ENCODE measurements around a stretch of chr12.

DNA sequence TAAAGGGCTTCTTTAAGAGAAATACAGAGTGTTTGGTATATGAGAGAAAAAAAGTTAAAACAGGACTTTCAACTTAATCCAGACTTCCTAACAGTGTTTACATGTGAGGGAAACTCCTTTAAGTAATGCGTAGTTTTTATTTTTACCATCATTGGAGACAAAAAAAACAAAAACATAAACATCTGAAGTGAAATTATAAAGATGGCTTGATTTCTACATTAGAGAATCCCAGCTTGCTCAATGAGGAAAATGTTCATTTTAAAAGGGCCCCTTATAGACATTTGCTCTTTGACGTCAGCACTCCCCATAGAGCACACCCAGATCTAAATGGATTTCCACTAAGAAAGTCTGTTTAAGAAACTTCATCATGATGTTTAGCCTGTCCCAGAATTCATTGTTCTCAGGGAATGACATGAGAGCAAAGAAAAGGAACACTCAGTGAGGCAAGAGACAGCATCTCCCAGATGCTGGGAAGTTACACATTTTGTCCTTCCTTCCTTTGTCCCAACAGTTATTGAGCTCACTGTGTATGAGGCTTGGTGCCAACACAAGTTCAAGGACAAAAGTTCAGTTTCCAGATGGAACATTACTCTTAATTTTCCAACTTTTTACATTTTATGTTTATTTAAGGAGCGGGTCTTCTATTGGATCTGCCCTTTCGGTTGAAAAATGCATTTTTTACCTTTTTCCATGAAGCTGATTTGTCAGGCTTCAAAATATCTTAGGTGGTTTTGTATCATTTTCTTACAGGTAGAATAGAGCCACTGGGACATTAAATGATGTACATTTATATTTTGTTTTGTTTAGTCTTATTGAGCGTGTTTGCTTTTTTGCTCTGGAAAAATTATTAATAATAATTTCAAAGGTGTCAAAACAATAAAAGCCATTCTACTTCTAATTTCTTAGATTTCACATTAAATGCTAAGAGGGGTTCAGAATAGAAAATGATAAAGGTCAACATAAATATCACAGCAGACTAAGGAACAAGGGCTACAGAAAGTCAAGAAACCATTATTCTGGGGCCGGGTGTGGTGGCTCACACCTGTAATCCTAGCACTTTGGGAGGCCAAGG, 57.7 kb downstream of the NAP1L1 start:
- PRO-cap, result no peak
- RAMPAGE, long total RNA, result no peak

DNA sequence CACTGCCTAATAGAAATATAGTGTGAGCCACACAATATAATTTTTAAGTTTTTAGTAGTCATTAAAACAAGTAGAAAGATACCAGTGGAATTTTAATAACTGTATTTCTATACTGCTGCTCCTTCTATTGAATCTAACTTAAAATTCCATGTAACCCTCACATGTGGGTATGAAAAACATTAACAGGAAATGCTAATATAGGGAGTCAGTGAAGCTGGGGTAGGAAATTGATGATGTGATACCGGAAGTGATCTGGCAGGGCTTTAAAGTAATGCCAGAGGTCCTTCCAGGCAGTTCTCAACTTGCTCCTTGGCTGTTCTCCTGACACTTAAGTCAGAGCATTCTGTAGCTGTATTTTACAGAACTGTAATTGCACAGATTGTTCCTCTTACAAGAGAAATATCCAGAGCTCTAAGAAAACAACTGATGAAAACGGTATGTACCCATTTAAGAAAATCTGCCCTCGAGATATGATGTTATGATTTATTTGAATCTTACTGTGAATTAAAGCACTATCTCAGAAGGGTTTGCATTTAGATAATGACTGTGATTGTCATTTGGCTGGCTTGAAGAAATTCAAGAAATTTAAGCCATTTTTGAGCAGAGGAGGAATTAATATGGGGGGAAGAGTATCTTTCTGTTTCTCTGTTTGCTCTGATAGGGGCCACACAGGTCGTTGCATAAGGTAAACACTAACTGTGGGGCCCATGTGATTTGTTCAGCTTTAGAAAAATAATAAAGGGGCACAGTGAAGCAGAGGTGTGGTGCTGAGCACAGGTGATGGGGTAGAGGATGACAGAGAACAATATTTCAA, 88.5 kb downstream of the BBS10 start:
- PRO-cap, result no peak
- RAMPAGE, long total RNA, result no peak

DNA sequence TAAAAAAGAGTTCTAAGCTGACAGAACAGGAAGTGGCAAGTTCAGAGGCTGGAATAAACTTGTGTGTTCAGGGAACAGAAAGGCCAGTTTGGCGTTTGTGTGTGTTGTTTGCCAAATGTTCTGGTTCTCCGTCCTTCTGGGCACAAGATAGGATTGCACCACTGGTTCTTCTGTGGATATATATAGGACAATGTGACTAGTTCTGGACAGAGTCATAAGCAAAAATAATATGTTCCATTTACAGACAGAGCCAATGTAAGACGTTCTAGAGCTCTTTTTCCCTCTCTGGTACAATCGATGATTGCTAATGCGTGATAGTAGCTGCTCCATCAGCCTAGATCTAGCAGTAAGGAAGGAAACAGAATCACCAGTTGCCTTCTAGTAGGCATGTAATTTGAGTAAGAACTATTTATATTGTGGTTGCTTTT, 7.4 kb downstream of the BBS10 start:
- PRO-cap, result no peak
- RAMPAGE, long total RNA, result no peak

GRCh38 chr12:76518244-76518940, 41.2 kb downstream of the OSBPL8 start:
- PRO-cap, result no peak
- RAMPAGE, long total RNA, result no peak

GRCh38 chr12:76518941-76519681, 40.5 kb downstream of the OSBPL8 start:
- PRO-cap, result no peak
- RAMPAGE, long total RNA, result start-site peak on the minus strand at chr12:76519239-76519319, 9 reads

GRCh38 chr12:76739040-76739737, 24.7 kb upstream of the ZDHHC17 start:
- PRO-cap, result no peak
- RAMPAGE, long total RNA, result no peak

GRCh38 chr12:76764332-76765376, 739 bp downstream of the ZDHHC17 start:
- PRO-cap, result bidirectional peak, plus-strand start at chr12:76764579, minus-strand start at chr12:76764490; unidirectional peak, minus-strand start at chr12:76764685
- RAMPAGE, long total RNA, result no peak

DNA sequence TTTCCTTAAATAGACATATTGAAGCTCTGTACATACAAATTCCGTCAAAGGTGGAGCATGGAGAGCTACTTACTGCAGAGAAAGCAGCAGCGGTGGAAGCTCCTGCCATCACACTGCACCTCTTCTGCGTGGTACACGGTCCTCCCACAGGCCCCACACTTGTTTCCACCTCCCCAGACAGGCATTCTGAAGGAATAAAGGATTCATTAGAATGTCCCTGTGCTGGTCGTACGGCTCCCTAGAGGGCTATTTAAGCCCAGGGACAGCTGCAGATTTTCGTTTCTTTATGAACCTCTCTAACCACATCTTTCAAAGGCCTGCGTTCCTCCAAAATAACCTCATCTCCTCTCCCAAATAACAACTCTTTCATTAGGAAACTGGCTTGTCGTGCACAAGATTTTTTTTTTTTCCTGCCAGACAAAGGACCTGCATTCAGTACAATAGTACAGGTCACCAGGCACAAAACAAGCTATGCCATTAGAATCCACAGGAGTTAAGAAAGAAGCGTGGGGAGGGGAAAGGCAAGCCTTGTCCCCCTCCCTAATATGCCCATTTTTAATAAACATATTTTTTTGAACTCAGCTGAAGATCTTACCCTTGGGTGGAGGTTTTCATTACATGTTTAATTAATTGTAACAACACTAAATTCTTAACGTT, 12.6 kb downstream of the CSRP2 start:
- PRO-cap, result no peak
- RAMPAGE, long total RNA, result no peak

GRCh38 chr12:78006590-78007305, 176.1 kb downstream of the NAV3 start:
- PRO-cap, result no peak
- RAMPAGE, long total RNA, result no peak

DNA sequence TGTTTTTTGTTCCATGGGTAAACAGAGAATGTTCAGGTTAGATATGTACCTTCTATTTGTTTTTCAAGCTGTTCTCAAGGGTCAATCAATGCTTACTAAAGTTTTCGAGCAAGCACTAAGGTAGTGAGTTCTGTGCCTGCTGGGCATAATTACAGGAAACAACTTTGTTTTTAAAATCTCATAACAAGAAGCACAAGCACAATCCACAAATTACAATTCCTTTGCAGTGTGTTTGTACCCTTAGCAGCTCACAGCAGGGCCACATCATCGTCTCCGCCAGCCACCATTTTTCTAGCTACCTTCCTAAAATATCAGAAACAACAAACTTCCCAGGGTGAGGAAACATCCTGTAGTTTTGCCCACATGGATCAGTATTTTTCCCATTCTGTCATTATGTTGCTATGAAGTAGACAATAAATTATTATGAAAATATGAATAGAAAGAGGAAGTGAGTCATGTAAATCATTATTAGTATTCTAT, 319.2 kb downstream of the SYT1 start:
- PRO-cap, result no peak
- RAMPAGE, long total RNA, result no peak

GRCh38 chr12:79558047-79558513, 132.7 kb downstream of the PAWR start:
- PRO-cap, result no peak
- RAMPAGE, long total RNA, result no peak

- PRO-cap, result no peak
- RAMPAGE, long total RNA, result no peak
These were observed 12.4 kb downstream of the PAWR start for GRCh38 chr12:79678207-79679019.

GRCh38 chr12:80044752-80045215, 54.6 kb upstream of the OTOGL start:
- PRO-cap, result no peak
- RAMPAGE, long total RNA, result no peak

DNA sequence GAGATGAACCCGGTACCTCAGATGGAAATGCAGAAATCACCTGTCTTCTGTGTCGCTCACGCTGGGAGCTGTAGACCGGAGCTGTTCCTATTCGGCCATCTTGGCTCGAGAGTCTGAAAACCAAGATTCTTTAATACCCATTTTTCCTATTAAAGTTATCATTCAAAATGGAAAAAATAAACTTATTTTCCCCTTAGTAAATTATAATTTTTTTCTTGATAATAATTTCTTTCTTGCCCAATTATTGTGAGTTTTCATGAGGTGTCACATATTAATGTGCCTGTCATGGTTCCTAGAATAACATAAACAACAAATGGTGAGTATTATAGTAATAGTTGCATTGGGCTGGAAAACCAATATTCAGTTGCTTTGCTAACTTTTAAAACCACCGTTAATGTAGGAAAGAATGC, 150.7 kb downstream of the OTOGL start:
- PRO-cap, result no peak
- RAMPAGE, long total RNA, result no peak

DNA sequence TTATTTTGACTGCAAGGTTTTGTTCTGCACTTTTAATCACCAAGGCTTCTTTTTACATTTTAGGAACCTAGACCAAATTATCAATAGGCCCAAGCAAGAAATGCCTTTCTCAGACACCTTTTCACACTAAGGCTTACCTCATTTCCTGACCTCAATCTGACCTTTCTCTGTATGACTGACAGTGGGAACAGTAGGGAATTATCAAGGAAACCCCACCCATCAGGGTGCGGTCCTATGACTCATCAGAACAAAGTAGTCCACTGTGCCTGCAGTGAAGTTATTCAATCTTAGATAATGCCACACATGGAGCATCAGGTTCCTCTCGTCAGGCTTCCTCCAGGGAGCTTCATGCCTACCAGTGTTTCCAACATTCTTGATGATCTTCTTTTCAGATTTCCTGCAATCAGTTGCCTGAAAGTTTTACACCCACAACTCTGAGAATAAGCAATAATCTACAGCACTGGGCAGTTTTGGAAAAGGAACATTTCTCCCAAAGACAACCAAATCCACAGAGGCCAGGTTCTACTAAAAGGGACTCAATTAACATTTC, 36.0 kb upstream of the TMTC2 start:
- PRO-cap, result no peak
- RAMPAGE, long total RNA, result no peak

DNA sequence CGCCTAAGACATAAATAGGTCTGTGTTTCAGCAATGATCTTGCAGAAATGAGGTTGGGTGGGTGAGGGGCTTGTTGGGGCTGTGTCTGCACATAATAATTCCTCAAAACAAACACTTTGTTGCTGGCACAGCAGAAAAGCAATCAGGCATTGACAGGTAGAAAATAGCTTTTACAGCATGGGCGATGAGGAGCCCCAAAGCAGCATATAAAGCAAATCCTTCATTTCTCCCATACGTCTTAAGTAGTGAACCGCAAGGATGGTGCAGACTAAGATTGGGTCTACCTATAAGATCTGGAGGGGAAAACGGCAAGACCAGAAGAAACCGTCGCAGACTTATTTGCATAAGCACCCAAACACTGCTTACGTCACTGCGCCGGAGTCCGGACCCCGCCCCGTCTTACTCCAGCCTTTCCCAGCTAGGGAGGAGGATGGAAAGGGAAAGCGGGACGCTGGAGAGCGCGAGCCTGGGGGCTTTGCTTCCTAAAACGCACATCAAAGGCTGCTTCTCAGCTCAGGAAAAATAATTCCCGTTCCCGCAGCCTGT, 1.5 kb downstream of the SLC6A15 start:
- PRO-cap, result bidirectional peak, plus-strand start at position 417 of the sequence, minus-strand start at position 337 of the sequence
- RAMPAGE, long total RNA, result no peak

- PRO-cap, result no peak
- RAMPAGE, long total RNA, result no peak
These were observed 619 bp downstream of the TMTC3 start for GRCh38 chr12:88142615-88143237.

DNA sequence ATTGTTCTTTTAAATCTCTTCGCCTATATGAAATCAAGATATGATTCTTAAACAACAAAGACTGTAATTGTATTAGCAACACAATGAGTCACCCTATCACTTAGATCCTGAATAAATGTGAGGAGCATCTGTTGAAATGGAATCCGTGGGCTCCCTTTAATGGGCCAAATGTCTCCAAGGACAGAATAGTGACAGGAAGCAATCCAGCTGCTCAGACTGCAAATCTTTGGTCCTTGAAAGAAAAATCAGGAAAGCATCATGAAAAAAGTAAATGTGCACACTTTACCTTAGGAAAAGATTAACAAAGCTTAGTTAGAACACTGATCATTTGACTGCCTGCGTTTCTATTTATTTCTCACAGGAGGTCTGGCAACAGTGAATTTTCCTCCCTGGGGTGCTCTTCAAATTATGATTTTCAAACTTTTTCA, 271.1 kb downstream of the DUSP6 start:
- PRO-cap, result no peak
- RAMPAGE, long total RNA, result no peak

DNA sequence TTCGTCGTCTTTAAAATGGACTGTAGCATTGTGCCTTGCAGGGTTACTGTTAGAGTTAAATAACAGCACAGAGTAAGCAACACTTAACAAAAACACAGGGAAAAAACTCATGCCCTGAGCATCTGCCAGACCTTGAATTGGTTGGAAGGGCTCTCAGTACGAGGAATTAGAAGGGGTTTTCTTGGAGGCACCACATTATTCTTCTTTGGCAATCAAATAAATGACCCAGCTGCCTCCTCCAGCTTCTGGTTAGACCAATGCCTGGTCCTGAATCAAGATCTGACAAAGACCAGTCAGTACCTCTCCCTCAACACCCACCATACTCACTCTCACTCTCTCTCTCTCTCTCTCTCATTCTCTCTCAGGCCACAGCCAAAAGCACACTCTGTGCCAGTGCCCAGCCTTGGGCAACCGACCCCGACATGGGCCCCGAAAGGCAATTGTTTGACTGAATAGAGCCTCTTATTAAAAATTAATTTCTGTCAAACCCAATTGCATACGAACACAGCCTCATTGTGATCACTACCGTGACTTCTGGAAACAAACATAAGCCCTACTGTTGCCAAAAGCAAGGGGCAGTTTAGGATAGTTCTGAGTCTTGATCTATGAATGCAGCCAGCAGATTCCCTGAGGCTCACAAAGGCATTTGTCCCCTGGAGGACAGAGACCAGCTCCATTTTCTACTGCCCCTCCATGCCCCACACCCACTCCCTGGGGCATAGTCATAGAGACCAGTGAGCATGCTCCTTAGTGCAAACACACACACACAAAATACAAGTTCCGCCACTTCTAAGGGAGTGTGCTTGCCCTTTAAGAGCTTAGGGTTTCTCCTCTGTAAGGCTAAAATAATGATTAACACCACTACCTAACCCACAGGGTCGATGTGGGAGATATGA, 23.9 kb downstream of the DUSP6 start:
- PRO-cap, result no peak
- RAMPAGE, long total RNA, result no peak

- PRO-cap, result no peak
- RAMPAGE, long total RNA, result no peak
These were observed 8.2 kb downstream of the DUSP6 start for GRCh38 chr12:89343882-89344643.